ENCODE data around the genes EIF3L and SOX10.

GRCh38 chr22:37225105-37225990 is 13.1 kb upstream of the SSTR3 start:
- PRO-cap, 3 experiments, result no peak in any of the 3 experiments
- RAMPAGE, long total RNA, result no peak
- RRBS, 2 experiments, result no CpG with 5 or more reads among the region's 14 CpGs

- PRO-cap, 3 experiments, result no peak in any of the 3 experiments
- RAMPAGE, long total RNA, result no peak
- RRBS, 2 experiments, result no CpG with 5 or more reads among the region's 14 CpGs
These were observed 15.5 kb downstream of the RAC2 start for GRCh38 chr22:37228416-37229150.

GRCh38 chr22:37229151-37229818 is 14.8 kb downstream of the RAC2 start:
- PRO-cap, 3 experiments, result no peak in any of the 3 experiments
- RAMPAGE, long total RNA, result no peak
- RRBS, 2 experiments, result no CpG with 5 or more reads among the region's 6 CpGs

GRCh38 chr22:37229930-37230450 is 14.1 kb downstream of the RAC2 start:
- PRO-cap, 3 experiments, result no peak in any of the 3 experiments
- RAMPAGE, long total RNA, result no peak
- RRBS, 2 experiments, result 26 to 35% methylated on average over 3 of the region's 7 CpGs

- PRO-cap, 3 experiments, result no peak in any of the 3 experiments
- RAMPAGE, long total RNA, result no peak
- RRBS, 2 experiments, result no CpG with 5 or more reads among the region's 3 CpGs
These were observed 13.5 kb downstream of the RAC2 start for GRCh38 chr22:37230536-37231070.

GRCh38 chr22:37234699-37235256 is 9.3 kb downstream of the RAC2 start:
- PRO-cap, 3 experiments, result no peak in any of the 3 experiments
- RAMPAGE, long total RNA, result no peak
- RRBS, 2 experiments, result no CpG with 5 or more reads among the region's 8 CpGs

- PRO-cap, 3 experiments, result no peak in any of the 3 experiments
- RAMPAGE, long total RNA, result no peak
- RRBS, 2 experiments, result no CpG with 5 or more reads among the region's 15 CpGs
These were observed 7.8 kb upstream of the CYTH4 start for GRCh38 chr22:37274253-37275114.

GRCh38 chr22:37557405-37558139 is 2.7 kb upstream of the CDC42EP1 start:
- PRO-cap, 3 experiments, result peak in 1 of 3 experiments; most common plus-strand start chr22:37557845 (in 1); most common minus-strand start chr22:37557688 (in 1)
- RAMPAGE, long total RNA, result no peak
- RRBS, 2 experiments, result no CpG with 5 or more reads among the region's 9 CpGs

GRCh38 chr22:37609121-37609289 is 371 bp downstream of the GGA1 start:
- PRO-cap, 3 experiments, result no peak in any of the 3 experiments
- RAMPAGE, long total RNA, result no peak
- RRBS, 2 experiments, result 2 to 3% methylated on average over 9 of the region's 15 CpGs

DNA sequence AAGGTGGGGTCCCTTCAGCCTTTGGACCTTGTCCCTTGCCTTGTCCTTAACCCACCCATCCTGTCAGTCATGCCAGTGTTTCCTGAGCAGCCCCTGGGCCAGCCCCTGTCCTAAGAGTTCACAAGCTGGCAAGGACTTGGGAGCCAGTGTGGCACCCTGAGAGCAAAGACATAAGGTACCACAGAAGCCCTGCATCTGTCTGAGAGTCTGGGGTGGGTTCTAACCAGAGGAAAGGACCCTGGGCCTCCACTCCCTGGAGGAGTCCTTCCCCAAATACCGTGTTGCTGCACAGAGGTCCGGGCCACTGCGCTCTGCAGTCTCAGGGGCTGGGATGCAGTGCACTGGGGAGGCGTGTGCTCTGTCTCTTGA is 4.4 kb upstream of the SH3BP1 start:
- PRO-cap, 3 experiments, result no peak in any of the 3 experiments
- RAMPAGE, long total RNA, result no peak
- RRBS, 2 experiments, result no CpG with 5 or more reads among the region's 4 CpGs

GRCh38 chr22:37679345-37680544 is 4.3 kb downstream of the LGALS1 start:
- PRO-cap, 3 experiments, result no peak in any of the 3 experiments
- RAMPAGE, long total RNA, result no peak
- RRBS, 2 experiments, result no CpG with 5 or more reads among the region's 23 CpGs

GRCh38 chr22:37848909-37849933 is at the start of gene EIF3L:
Gene EIF3L (plus strand): TSS chr22:37849419.
- PRO-cap, 3 experiments, result peak in 3 of 3 experiments; most common plus-strand start chr22:37849419 (in 3); most common minus-strand start chr22:37849303 (in 1)
- RAMPAGE, long total RNA, result start-site peak on the minus strand at chr22:37849313-37849337, 11 and 11 reads in 2 replicates; start-site peak on the plus strand at chr22:37849414-37849443, 1,115 and 479 reads in 2 replicates
- RRBS, 2 experiments, result 2% methylated on average over 16 to 22 of the region's 61 CpGs

- PRO-cap, 3 experiments, result no peak in any of the 3 experiments
- RAMPAGE, long total RNA, result no peak
- RRBS, 2 experiments, result 33 to 44% methylated on average over 2 of the region's 7 CpGs
These were observed 5.1 kb downstream of the MICALL1 start for GRCh38 chr22:37911232-37911637.

GRCh38 chr22:37984104-37985151 is at the start of gene SOX10:
Gene SOX10 (minus strand): TSS chr22:37984555.
- PRO-cap, 3 experiments, result peak in 2 of 3 experiments; most common minus-strand start chr22:37984543 (in 1)
- RAMPAGE, long total RNA, result no peak
- RRBS, 2 experiments, result no CpG with 5 or more reads among the region's 30 CpGs

DNA sequence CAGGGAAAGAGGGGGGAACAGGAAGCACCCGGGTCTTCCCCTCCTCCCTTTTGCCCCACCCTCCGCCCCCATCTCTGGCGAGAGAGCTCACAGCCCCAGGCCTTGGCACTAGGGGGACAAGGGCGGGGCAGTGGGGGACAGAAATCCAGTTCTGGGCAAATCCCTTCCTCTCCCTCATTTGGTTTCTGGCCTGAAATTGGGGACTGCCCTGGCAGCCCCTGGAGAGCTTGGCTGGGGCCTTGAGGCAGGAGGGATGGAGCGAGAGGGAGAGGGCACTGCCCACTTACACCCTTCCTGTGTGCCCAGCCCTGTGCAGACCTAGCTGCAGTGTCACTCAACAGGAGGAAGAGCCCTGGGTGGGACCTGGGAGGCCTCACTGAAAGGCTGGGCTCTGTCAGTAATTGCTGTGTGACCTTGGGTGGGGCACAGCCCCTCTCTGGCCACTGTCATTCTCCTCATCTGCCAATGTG is 12.0 kb upstream of the SOX10 start:
- PRO-cap, 3 experiments, result no peak in any of the 3 experiments
- RAMPAGE, long total RNA, result no peak
- RRBS, 2 experiments, result no CpG with 5 or more reads among the region's 5 CpGs

DNA sequence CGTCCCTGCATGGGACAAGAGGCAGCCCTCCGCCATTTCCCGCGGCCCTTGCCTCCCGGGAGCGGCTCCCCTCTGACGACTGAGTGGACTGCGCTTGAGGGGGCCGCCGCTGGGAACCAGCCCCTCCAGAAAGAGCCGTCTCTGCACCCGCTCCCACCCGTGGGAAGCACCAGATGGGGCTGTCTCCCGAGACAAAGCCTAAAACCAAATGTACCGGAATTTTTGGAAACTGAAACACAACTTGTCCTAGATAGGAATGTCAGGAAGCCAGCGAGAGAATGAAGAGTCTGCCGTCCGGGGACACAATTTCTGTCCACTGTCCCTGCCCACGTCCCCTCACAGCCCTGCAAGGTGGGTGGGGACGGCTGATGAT is 18.2 kb upstream of the PICK1 start:
- PRO-cap, 3 experiments, result no peak in any of the 3 experiments
- RAMPAGE, long total RNA, result no peak
- RRBS, 2 experiments, result 20 to 21% methylated on average over 4 of the region's 20 CpGs

GRCh38 chr22:38111325-38112319 is 1.1 kb upstream of the BAIAP2L2 start:
- PRO-cap, 3 experiments, result no peak in any of the 3 experiments
- RAMPAGE, long total RNA, result no peak
- RRBS, 2 experiments, result 72 to 74% methylated on average over 8 of the region's 23 CpGs

DNA sequence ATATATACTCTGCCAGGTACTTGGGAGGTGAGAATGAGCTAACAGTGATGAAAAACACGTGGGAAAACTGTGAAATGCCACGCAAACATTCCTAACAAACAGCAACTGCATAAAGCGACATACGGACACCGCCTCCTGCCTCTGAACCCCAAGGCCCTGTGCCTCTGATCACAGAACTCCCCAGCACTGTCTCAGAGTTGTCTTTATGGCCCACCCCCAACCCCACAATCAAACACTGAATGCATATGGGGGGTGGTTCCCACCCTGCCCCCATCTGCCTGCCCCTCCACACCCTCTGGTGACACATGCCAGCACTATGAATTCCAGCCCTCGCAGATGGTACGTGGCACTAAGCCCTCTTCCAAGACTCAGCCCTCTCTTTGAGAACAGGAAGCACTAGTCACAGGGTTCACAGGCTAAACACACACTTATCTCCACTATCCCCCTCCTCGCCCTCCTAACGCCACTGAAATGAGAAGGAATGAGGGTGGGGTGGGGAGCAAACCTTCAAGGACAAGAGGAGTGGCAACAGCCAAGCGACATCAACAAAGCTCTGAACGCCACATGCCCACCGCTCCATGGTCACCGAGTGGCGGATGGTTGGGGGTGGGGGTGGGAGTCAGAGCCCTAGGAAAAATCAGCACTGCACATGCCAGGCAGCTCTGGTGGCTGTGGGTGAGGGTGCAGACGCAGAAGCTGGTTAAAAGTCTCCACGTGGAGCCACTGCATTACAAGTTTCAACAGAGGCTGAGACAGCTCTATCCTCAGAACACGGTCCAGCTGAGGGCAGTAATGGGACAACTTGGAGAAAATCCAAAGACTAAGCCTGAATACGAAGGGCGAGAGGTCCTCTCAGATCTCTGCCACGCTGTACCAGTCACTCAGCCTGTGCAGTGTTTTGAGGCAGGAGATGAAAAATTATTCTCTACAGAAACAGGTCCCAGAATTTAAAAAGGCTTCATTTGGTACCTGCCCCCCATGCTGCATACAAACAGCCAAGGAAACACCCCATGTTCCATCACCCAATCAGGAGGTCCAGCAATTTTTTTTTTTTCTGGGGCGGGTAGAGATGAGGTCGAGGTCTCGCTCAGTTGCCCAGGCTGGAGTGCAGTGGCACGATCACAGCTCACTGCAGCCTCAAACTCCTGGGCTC is 33.5 kb downstream of the TMEM184B start:
- PRO-cap, 3 experiments, result peak in 1 of 3 experiments; most common plus-strand start position 396 of the sequence (in 1); most common minus-strand start position 237 of the sequence (in 1)
- RAMPAGE, long total RNA, result no peak
- RRBS, 2 experiments, result no CpG with 5 or more reads among the region's 24 CpGs

- PRO-cap, 3 experiments, result no peak in any of the 3 experiments
- RAMPAGE, long total RNA, result no peak
- RRBS, 2 experiments, result no CpG with 5 or more reads among the region's 9 CpGs
These were observed 26.0 kb downstream of the TMEM184B start for GRCh38 chr22:38246674-38247335.

GRCh38 chr22:38260767-38261456 is 11.9 kb downstream of the TMEM184B start:
- PRO-cap, 3 experiments, result no peak in any of the 3 experiments
- RAMPAGE, long total RNA, result no peak
- RRBS, 2 experiments, result no CpG with 5 or more reads among the region's 13 CpGs

All from skeletal muscle tissue (tissue), 7 donors.